Neural progenitor cell (in vitro differentiated cells): ENCODE measurements around the genes TTLL7, SSX2IP and LPAR3.

DNA sequence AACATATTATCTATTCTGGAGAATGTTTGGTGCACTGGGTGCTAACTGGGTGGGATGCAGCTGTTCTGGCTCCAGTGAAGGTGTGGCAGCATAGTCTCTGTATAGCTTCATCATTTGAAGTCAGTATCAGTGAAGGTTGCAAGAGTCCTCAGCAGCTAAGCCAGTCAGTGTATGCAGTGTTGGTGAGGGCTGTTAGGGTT, 698.7 kb upstream of the ADGRL4 start:
- RAMPAGE, long total RNA = no peak

GRCh38 chr1:81432143-81432459, 368.6 kb upstream of the ADGRL2 start:
- RAMPAGE, long total RNA = no peak

GRCh38 chr1:82837851-82838213, 1037.1 kb downstream of the ADGRL2 start:
- RAMPAGE, long total RNA = no peak

GRCh38 chr1:83692968-83693691, 305.8 kb downstream of the TTLL7 start:
- RAMPAGE, long total RNA = no peak

GRCh38 chr1:83998356-83999314, at the start of gene TTLL7:
TSS of gene TTLL7 (minus strand) at chr1:83999132.
- RAMPAGE, long total RNA = no peak

DNA sequence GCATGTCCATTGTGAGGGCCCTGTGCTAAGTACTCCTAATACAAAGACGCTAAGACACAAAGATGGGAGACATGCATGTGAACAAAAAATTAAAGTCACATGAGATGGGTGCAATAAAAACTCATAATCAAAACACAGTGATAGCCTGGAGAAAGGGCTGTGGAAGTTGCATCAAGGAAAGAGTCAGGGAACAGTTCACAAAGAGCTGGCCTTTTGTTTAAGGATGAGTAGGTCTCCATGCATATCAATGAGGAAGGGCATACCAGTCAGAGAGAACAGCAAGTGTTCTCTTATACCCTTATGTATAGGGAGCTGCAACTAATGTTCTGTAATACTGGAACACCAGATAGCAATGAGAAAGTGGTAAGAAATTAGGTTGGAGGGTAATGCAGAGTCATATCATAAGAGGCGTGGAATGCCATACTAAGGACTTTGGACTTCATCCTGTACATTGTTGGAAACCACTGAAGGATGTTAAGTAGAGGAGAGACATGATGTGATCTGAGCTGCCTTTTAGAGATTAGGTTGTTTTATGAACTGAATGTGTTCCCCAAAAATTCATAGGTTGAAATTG, 46.8 kb upstream of the SAMD13 start:
- RAMPAGE, long total RNA = no peak

GRCh38 chr1:84271415-84272048, 30.0 kb upstream of the SAMD13 start:
- RAMPAGE, long total RNA = no peak

DNA sequence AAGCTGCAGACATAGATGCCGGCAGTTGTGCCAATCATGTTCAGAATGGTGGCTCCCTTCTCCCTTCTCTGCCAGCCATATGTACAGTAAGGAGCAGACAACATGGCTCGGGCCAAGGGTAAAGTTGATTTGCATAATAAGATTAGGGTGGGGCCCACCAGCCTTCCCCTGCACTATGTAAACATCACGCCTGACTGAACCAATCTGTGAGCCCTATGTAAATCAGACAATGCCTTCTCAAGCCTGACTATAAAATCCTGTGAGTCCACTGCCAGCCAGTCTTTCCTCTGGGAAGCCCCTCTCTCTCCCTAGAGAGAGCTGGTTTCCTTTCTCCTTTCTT, 9.0 kb upstream of the CTBS start:
- RAMPAGE, long total RNA = no peak

DNA sequence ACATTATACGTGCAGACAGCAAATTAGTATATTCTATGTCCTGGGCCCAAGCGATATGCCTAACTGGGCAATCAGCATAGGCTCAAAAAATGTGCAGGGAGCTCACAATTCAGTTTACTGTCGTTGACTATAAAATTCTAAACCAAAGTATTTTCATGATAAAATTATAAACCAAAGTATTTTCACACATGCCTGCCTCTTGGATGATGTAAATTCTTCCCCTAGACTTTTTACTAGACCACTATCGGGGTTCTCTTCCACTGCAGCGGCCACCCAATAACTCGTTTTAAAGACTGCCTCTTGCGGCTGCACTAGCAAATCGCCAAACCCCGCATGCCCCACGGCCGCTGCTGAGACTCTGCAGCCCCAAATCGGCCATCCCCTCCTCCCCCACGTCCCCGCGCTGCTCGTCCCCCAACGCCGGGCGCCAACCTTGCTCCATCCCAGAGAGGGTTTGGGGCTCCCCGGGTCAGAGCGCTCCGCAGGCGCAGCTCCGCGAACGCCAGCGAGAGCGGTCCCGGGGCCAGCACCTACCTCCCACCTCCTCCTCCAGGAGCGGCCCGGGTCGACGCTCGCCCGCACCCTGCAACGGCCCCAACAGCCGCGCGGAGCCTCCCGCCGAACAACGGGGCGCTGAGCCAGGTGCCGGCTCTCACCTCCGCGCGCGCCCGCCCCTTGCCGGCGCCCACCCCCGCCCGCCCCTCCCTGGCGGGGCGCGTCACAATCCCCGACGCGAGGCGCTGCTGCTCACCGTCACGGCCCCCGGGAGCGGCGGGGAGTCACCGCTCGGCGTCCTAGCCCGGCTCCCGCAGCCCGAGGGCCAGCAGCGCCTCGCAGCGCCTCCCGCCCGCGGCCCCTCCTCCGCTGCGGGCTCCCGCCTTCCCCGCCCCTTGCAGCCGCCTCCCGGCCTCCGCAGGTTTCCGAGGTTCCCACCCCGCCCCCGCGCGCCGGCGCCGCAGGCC, at the start of gene SSX2IP:
SSX2IP (minus strand) TSS at position 842 of the 962 bp plus-strand sequence.
- RAMPAGE, long total RNA = no peak

DNA sequence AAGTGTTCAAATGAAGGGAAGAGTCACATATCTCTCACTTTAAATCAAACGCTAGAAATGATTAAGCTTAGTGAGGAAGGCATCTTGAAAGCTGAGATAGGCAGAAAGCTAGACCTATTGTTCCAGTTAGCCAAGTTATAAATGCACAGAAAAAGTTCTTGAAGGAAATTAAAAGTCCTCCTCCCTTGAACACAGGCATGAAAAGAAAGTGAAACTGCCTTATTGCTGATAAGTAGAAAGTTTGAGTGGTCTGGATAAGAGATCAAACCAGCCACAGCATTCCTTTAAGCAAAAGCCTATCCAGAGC, 2.6 kb upstream of the SSX2IP start:
- RAMPAGE, long total RNA = no peak

GRCh38 chr1:84892340-84893466, at the start of gene LPAR3:
TSS of gene LPAR3 (minus strand) at chr1:84893206.
- RAMPAGE, long total RNA = no peak

DNA sequence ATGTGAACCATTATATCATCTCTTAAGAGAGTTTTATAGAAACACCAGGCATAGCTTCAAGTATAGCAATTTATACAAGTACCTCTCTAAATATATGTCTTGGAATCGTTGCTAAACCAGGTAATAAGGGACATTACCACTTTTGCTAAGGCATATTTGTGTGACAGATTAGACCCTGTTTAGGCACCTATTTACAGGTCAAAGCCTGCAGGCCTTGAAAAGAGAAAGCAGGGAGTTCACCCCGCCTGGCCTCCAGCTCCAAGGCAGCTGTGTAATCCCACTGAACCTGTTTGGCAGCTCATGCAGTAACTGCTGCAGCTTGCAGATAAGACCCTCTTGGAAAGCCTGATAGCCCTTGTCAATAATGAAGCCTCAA, 24.1 kb upstream of the SYDE2 start:
- RAMPAGE, long total RNA = no peak

DNA sequence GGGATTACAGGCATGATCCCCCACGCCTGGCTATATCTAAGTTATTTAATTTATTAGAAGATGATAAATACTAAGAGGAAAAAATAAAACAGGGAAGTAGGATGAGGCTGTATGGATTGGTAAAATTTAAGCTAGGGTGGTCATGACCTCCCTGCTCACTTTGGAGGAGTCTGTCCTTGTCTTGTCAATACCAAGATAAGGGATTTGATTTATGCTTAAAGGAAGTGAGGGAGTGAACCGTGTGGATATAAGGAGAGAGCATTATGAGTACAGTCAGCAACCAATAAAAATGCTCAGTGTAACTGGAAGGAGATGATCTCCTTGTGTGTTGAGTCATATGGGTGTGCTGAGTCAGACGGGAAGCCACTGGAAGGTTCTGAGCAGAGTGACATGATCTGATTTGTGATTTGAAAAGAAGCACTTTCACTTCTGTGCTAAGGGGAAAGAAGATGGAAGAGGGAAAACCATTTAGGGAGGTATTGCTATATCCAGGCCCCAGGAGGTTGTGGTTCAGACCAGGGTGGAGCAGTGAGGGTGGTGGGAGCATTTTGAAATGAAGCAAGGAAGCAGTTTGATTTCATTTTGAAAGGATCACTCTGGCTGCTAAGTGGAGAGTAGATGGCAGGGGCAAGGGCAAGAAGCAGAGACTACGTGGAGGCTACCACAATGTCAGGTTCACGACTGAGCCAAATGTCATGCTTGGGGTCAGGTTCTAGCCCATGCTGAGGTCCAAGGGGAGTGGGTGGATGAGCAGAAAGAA, 2.5 kb upstream of the BCL10 start:
- RAMPAGE, long total RNA = no peak

DNA sequence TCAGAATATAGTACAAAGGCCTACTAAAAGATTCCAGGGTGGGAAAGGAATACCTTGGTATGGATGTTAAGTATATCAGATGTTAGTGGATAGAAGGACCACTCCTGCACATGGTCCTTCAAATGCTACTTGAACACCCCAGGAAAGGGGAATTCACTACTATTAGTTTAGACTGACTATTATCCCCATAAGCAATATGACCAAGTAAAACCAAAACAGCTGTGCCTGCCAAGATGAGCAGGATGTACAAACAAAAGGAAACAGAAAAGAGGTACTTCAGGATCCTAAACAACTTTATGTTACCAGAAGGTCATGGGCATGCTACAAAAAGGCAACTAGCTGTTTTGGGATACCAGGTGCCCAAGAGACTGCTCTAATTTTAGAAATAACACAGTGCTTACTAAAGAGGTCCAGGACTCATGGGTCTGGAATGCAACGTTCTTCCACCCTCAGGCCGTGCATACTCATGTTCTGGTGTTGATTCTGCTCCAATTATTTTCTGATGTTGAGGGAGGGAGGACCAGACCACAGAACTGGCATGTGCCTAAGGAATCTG, 37.4 kb upstream of the BCL10 start:
- RAMPAGE, long total RNA = no peak

DNA sequence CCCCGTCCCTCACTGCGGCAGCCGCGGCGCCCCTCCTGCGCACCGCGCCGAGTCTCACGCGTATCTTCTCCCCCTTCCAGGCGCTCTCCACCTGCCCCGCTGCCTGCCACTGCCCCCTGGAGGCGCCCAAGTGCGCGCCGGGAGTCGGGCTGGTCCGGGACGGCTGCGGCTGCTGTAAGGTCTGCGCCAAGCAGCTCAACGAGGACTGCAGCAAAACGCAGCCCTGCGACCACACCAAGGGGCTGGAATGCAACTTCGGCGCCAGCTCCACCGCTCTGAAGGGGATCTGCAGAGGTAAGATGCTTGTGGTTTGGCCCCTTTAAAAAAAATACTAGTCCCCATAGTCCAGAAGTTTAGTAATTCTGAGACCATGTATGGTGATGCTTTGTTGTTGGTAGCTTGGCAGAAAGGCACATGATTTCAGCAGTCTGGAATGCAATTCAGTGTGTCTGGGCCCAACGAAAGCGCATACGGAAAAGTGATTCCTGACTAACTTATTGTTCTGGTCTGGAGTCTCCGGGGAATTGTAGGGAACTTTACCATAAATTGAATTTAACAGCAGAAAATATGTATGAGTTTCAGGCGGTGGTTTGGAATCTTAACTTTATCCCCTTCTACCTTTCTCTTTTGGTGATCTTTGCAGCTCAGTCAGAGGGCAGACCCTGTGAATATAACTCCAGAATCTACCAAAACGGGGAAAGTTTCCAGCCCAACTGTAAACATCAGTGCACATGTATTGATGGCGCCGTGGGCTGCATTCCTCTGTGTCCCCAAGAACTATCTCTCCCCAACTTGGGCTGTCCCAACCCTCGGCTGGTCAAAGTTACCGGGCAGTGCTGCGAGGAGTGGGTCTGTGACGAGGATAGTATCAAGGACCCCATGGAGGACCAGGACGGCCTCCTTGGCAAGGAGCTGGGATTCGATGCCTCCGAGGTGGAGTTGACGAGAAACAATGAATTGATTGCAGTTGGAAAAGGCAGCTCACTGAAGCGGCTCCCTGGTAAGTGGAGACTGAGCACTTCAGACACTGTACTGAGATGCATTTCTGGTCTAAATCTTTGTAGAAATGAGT, 1.1 kb downstream of the CCN1 start:
- RAMPAGE, long total RNA = no peak

DNA sequence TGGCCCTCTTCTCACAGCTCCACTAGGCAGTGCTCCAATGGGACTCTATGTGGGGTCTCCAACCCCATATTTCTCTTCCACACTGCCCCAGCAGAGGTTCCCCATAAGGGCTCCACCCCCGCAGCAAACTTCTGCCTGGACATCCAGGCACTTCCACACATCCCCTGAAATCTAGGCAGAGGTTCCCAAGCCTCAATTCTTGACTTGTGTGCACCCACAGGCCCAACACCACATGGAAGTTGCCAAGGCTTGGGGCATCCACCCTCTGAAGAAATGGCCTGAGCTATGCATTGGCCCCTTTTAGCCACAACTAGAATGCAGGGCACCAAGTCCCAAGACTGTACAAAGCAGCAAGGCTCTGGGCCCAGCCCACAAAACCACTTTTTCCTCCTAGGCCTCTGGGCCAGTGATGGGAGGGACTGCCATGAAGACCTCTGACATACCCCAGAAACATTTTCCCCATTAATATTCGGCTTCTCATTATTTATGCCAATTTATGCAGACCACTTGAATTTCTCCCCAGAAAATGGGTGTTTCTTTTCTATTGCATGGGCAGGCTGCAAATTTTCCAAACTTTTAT, 18.6 kb downstream of the ODF2L start:
- RAMPAGE, long total RNA = no peak

DNA sequence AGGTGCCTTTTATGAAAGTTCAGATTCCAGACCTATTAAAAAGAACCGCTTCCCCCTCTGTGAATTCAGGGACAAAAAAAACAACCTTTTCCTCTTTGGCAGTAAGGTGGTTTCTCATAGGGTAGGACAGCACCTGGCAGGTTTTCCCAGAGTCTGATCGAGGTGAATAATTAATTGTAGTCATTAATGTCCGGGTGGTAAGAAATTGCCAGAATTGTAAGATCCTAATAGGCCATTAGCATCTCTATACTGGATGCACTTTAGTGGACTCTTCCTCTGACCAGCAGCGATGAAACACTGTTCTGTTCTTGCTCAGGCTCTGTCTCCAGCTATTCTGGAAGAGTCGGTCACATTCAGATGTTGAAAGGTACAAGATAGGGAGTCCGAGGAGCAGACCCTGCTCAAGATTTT, 70.4 kb downstream of the SH3GLB1 start:
- RAMPAGE, long total RNA = no peak

- RAMPAGE, long total RNA = no peak
Measured at GRCh38 chr1:87044700-87045267, 130.3 kb downstream of the HS2ST1 start.

DNA sequence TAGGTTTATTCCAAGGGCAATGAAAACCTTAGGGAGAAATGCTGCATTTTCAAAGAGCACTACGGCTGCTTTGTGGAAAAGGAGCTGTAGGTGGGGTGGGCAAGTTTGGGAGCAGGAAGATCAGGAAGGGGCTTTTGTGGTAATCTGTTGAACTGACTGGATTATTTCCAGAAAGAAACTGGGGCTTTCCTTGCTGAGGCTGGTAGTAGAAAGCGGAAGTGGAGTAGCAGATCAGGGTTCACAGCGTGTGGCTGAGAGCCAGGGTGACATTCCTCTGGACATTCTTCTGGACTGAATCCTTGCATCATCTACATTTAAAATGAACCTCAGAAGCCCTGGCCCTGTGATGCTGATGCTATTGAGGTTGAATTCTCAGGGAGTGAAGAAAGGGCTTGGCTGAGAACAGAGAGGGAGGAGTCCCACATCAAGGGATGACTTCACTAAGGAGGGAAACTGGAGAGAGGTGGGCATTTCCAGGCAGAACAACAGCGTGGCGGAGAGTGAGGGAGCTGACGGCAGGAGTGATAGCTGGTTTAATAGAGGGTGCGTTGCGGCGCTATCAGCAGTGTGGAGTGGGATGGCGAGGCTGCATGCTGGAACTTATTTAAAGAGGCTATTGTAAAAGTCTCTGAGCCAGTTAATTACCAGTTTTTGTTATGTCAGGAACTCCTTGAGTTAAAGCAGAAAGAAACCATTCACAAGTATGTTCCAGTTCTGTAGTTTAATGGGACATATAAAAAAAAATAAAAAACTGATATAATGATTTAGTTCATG, 102.3 kb upstream of the LMO4 start:
- RAMPAGE, long total RNA = no peak

GRCh38 chr1:87584597-87585025, 255.9 kb downstream of the LMO4 start:
- RAMPAGE, long total RNA = no peak